Hair follicle dermal papilla cell (primary cell): ENCODE measurements around the genes KIAA1549, ZC3HAV1 and CLEC2L.

DNA sequence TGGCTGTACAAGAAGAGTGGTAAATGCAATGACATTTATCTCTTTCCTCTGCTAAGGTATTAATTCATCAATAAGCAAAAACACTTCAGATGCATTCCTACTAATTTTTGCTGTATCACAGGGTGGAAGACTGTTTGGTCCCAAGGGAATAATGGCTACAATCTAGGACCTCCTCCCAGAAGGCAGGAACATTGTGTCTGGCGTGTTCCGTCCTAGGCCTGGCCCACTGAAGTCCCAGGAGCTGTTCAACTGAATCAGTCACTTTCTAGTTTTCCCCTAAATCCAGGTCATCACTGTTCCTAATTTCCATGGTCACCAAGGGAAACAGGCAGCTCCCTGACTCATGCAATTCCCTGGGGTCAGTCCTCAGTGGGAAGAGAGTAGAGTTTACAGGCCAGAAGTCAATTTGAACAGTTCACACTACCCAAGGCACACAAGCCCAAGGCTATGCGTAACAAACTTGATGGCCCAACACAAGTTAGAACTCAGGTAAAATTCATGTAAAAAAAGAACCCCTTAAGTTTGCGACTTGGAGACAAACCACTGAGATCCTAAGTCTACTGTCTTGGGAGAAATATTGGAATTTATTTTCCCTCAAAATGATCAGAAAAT lies 44.0 kb downstream of the CREB3L2 start:
- CAGE, long polyA plus RNA = no peak

- CAGE, long polyA plus RNA = no peak
Measured at GRCh38 chr7:137975842-137976266, 26.0 kb downstream of the CREB3L2 start.

GRCh38 chr7:137987765-137988273 lies 14.1 kb downstream of the CREB3L2 start:
- CAGE, long polyA plus RNA = no peak

DNA sequence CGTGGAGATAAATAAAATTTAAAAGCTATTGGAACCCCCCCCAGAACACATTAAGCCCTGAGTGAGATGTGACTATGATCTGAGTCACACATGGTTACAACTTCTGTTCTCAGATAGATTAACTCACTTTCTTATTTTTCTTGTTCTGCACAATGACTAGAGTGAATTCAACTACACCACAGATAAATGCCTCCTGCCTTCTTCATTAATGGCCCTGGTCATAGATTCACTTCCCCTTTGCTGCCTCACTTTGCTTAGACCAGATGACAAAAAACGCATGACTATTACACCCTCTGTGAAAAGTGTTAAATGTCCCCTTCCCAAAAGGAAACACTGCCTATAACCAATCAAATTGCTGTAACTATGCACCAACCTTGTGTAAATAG lies 49.3 kb downstream of the AKR1D1 start:
- CAGE, long polyA plus RNA = no peak

- CAGE, long polyA plus RNA = no peak
Measured at GRCh38 chr7:138170204-138170748, 94.0 kb downstream of the AKR1D1 start.

GRCh38 chr7:138545633-138546653 lies 85.9 kb downstream of the TRIM24 start:
- CAGE, long polyA plus RNA = no peak

- CAGE, long polyA plus RNA = no peak
Measured at GRCh38 chr7:138563712-138564094, 103.6 kb downstream of the TRIM24 start.

GRCh38 chr7:138589284-138590241 lies 111.6 kb downstream of the SVOPL start:
- CAGE, long polyA plus RNA = no peak

DNA sequence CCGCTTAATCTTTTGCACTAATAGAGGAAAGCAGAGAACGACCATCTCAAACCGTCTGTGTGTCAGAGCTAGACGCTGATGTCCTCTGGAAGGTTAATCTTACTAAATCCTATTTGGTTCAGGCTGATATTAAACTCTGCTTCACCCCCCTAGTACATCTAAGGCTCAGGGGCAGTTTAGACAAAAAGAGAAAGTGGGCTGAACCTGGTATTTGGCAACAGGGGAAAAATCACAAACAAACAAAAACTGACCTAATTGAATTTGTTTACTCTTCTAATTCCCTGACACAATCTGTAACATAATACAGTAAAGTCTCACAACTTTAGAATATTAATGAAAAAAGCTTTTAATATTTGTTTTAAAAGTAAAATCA lies 26.6 kb upstream of the SVOPL start:
- CAGE, long polyA plus RNA = no peak

DNA sequence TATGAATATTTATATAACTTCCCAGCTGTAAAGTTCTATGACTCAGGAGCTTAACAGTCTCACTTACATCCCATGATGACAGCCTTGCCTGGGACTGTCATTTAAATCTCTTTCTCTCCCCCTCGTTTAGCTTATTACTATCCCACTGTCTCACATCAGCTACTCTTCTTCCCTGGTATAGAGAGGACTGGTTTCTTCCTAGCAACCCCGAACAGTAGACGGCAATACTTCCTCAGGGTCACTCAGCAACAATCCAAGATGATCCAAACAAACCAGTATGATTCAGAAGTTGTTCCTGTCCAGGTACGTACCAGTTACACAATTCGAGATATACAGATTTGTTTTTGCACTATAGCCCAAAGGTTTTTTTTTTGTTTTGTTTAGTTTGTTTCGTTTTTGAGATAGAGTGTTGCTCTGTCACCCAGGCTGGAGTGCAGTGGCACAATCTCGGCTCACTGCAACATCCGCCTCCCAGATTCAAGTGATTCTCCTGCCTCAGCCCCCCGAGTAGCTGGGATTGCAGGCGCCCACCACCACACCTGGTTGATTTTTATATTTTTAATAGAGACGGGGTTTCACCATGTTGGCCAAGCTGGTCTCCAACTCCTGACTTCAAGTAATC lies 22.6 kb downstream of the KIAA1549 start:
- CAGE, long polyA plus RNA = no peak

- CAGE, long polyA plus RNA = no peak
Measured at GRCh38 chr7:138980762-138981793, at the start of gene KIAA1549. TSS of gene KIAA1549 (minus strand) at chr7:138981389.

DNA sequence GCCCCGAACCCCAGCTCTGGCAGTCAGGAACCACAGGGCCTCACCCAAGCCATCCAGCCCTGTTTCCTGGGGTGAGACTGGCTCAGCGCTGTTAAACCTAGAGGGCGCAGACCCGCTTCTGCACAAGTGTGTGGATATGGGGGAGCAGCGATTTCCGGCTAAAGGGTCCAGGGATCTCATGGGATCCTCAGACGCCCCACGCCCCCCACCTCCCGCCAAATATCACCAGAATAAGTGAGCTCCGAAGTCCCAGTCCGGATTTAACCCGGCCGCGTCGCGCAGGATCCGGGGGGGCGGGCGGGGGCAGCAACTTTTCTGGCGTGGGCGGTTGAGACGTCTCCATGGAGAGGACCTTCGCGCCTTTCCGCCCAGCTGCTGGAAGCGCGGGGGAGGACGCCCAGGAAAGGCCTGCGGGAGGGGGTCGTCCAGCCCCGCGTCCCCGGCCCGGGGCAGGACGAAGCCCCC lies 703 bp downstream of the ZC3HAV1L start:
- CAGE, long polyA plus RNA = no peak

- CAGE, long polyA plus RNA = no peak
Measured at GRCh38 chr7:139109165-139110136, at the start of gene ZC3HAV1. TSS of gene ZC3HAV1 (minus strand) at chr7:139109720.

GRCh38 chr7:139118675-139119572 lies 9.4 kb upstream of the ZC3HAV1 start:
- CAGE, long polyA plus RNA = no peak

DNA sequence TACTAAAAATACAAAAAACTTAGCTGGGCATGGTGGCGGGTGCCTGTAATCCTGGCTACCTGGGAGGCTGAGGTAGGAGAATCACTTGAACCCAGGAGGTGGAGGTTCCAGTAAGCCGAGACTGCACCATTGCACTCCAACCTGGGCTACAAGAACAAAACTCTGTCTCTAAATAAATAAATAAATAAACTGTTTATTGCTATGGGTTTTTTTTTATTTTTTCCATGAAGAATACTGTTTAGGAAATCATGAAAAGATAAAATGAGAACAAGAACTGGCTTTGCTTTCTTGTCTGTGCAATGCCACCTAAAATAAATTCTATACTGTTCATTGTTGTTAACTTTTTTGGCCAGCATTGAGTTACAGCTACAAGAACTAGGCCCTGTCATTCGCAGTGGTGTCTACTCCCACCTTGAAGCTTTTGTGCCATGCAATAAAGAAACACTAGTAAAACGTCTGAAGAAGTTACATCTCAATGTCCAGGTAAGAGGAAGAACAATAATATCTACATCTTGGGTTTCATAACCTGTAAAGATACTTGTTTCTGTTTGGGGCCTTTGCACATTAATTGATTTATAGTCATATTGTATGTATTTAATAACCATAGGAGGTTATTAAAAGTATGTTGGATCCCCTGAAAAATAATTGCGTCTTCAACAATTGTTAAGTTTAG lies 38.1 kb downstream of the UBN2 start:
- CAGE, long polyA plus RNA = no peak

DNA sequence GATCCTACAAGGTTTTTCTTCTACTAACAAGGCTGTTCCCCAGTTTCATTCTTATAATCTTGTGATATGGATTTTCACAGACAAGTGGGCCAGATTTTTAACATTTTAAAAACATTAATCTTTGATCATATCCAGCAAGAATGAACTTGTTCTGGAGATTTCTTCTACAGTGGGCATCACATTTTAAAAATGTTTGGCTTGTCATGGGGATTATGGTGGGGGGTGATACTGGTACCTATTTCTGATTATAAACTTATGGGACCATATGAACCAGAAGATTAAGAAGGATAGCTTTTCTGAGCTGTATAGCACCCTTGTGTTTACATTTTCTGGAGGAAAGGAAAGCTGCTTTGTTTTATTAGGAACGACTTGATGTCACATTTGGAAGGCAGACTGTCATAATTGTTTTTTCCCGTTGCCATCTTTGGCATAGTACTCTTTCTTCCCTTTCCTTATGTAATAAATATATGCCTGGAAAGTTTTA lies 9.9 kb downstream of the LUC7L2 start:
- CAGE, long polyA plus RNA = no peak

- CAGE, long polyA plus RNA = no peak
Measured at GRCh38 chr7:139393577-139394372, 34.1 kb downstream of the LUC7L2 start.

GRCh38 chr7:139405386-139406027 lies 45.8 kb downstream of the LUC7L2 start:
- CAGE, long polyA plus RNA = no peak

GRCh38 chr7:139523202-139524054 lies at the start of gene CLEC2L:
TSS of gene CLEC2L (plus strand) at chr7:139523685.
- CAGE, long polyA plus RNA = no peak

GRCh38 chr7:139567203-139567694 lies 43.8 kb downstream of the CLEC2L start:
- CAGE, long polyA plus RNA = no peak